ENCODE results near the gene C1orf50.

GRCh38 chr1:42682899-42683385, 724 bp downstream of the YBX1 start:
- PRO-cap = bidirectional peak, plus-strand start at chr1:42683075, minus-strand start at chr1:42683085; bidirectional peak, plus-strand start at chr1:42683318, minus-strand start at chr1:42683287

DNA sequence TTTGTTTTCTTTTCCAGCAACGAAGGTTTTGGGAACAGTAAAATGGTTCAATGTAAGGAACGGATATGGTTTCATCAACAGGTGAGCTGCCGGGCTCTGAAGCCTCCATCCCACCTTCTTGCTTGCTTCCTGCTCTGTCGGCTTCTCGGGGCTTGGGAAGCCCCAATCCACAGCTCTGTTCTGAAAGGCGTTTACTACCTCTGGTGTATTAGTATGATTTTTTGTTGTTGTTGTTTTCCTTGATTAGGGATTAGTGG, 1.1 kb downstream of the YBX1 start:
- PRO-cap = no peak

- PRO-cap = no peak
These were observed 10.2 kb downstream of the YBX1 start for GRCh38 chr1:42692375-42692799.

DNA sequence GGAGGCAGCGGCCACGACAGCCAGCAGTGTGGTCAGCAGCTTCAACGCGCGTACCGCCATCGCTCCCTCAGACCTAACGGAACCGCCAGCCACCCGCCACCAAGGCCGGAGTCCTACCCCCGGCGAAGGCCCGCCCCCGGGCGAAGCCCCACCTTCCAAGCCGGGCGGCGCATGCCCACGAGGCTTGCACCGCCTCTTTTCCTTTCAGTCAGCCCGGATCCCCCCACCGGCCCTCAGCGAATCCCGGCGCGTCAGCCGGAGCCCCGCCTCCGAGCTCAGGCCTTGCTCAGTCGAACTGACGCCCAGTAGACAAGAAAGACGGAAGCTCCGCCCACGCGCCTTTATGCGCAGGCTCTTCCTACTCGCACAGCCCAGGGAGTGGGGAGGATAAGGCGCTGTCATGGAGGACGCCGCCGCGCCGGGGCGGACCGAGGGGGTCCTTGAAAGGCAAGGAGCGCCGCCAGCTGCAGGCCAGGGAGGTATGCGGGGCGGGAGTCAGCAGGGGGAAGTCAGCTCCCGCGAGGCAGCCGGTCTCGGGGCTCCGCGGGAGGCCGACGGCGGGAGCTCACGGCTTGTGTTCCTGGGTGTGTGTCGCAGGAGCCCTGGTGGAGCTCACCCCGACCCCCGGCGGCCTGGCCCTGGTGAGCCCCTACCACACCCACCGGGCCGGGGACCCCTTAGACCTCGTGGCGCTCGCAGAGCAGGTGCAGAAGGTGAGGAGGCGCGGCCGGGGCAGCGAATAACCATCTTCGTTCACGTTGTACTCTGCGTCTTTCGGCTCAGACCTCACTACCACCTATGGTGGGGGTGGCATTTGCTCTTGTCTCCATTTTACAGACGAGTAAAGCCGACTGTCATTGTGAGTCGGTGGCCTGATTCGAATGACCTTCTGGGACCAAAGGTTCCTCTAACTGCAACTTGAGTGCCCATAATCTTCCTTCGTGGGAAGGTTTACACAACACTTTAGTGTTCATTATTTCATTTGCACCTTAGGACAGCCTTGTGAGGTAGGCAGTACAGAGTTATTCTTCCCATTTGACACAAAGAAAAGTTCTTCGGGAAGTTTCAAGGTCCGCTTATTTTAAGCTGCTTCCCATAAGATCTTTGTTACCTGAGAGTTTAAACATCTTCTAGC, at the start of gene C1orf50:
C1orf50 (plus strand) TSS at position 338 of the 1,135 bp plus-strand sequence.
- PRO-cap = bidirectional peak, plus-strand start at position 377 of the sequence, minus-strand start at position 75 of the sequence; bidirectional peak, plus-strand start at position 482 of the sequence, minus-strand start at position 511 of the sequence

- PRO-cap = no peak
These were observed 3.2 kb upstream of the ZNF691 start for GRCh38 chr1:42843056-42843769.

GRCh38 chr1:42845759-42846499, 484 bp upstream of the ZNF691 start:
- PRO-cap = bidirectional peak, plus-strand start at chr1:42846634, minus-strand start at chr1:42846414

- PRO-cap = bidirectional peak, plus-strand start at chr1:42923547, minus-strand start at chr1:42923325
These were observed 35.8 kb downstream of the SLC2A1 start for GRCh38 chr1:42922782-42923408.

- PRO-cap = no peak
These were observed 20.6 kb downstream of the SLC2A1 start for GRCh38 chr1:42937764-42938725.

DNA sequence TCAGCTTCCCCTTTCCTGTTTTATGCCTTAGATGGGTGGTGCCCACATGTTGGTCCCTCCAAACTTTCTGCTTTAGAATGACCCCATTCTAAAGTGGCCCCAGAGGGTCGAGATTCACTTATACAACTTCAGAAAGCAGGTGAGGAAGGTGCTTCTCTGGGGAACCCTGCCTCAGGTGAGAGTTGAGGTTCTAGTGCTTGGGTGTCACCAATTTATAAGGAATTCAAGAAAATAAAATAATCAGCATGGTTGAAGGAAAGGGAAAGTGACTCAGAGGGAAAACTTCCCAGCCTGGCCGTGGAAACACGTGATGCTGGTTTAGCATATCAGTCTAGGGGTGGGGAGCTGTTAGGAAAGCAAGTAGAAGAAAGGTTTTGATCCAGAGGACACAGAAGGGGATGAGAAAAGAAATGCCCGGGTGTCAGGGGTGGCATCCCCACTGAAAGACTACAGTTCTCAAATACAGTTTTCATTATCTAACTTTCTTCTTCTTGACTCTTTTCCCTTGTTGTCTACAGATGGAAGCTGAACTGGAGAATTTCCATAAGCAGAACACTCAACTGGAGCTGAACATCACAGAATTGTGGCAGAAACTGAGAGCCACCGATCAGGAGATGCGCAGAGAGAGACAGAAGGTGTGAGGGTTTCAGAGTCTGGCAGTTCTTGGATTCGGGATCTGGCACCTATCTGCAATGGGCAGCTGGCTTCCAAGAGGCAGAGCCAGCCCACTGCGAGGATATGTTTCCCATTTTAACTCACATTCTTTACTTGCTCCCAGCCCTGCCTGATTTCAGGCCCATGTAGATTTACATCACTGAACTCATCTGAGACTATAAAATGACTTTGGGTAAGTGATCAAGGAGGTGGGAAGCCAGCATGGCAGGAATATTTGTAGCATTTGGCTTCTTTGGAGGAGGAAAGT, 37.5 kb upstream of the TMEM125 start:
- PRO-cap = no peak

GRCh38 chr1:43365898-43366729, 1.7 kb downstream of the ELOVL1 start:
- PRO-cap = unidirectional peak, minus-strand start at chr1:43366349

DNA sequence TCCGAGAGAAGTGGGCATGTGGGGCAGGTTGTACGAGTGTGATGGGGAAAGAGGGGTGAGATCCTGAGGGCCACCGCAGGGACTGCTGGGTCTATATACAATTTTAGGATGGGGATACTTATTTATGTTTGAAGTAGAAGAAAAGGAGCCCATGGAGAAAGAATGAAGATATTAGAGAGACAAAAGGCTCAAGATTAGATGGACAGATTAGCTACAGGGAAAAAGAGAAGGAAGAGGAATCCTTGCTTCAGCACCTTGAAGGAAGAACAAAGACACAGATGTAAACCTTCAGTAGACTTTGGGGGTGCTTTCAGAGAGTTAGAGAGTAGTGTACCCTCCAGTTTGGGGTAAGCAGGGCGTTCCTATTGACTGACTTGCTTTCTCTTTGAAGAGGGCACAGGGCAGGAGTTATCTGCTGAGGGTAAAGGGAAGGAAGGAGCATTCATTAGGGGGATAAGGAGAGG, 19.3 kb downstream of the SZT2 start:
- PRO-cap = no peak

DNA sequence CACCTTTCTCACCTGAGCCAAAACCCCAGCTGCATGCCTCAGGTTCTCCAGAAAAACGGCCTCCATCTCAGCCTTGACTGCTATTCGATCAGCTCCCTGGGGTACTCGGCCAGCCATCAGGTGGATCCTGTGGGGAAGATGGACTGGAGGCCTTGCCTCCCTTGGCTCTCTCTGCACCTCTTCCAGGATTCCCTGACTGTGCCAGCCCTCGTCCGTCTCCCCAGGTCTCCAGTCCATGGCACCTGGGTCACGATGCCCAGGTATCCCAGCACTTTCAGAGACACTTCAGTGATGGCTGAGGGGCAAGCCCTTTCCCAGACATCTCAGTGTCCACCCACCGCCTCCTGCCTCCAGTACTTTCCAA, 1.6 kb downstream of the HYI start:
- PRO-cap = no peak

DNA sequence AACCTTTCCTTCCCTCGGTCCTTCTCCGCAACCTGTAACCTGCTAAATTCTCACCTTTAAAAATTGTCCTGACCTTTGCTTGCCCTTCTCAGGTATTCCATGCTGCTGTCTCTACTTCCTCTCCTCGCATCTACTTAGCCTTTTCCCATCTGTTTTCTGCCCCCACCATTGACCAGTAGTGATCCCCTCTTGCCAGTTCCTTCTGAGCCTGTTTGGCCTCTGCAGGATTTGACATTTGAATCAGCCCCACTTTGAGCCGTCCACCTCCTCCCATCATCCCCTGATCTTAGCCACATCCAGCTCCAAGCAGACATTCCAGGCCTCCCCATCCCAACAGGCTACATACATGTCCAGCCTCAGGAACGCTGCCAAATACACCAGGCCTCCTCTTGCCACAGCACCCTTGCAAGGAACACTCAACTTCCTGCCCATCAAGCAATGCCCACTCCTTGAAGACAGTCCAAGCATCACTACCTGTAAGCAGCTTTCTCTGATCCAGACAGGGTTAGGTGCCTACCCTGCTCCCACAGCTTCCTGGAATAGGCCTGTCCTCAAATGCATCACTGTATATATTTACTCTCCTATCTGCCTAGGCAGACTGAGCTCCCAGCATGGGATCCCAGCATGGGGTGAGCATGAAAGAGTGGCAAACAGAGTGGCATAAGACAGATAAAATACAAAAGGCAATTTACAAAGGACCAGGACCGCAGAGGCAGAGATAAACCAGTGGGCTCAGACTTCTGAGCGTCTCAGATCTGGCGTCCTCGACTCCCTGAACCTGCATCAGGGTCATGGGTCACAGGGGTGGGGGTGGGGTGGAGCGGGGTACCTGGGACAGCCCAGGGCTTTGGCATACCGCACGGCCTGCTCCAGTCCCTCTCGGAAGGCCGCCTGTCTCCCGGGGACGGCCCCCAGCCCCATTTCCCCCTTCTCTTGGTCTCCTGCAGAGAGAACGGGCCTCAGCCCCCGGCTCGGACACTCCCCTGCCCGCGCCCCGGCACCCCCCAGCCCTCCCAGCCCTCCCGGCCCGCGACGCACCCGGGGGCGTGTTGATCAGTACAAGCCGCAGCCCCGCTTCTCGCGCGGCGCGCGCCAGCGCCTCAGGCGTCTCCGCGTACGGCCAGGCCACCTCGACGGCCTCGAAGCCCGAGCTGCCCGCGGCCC, 792 bp downstream of the HYI start:
- PRO-cap = bidirectional peak, plus-strand start at position 1,095 of the sequence, minus-strand start at position 1,109 of the sequence

GRCh38 chr1:43529214-43529503, 1.5 kb upstream of the PTPRF start:
- PRO-cap = no peak

- PRO-cap = no peak
These were observed 54.3 kb upstream of the KDM4A start for GRCh38 chr1:43595556-43596172.

GRCh38 chr1:43603393-43604394, 46.3 kb upstream of the KDM4A start:
- PRO-cap = no peak

DNA sequence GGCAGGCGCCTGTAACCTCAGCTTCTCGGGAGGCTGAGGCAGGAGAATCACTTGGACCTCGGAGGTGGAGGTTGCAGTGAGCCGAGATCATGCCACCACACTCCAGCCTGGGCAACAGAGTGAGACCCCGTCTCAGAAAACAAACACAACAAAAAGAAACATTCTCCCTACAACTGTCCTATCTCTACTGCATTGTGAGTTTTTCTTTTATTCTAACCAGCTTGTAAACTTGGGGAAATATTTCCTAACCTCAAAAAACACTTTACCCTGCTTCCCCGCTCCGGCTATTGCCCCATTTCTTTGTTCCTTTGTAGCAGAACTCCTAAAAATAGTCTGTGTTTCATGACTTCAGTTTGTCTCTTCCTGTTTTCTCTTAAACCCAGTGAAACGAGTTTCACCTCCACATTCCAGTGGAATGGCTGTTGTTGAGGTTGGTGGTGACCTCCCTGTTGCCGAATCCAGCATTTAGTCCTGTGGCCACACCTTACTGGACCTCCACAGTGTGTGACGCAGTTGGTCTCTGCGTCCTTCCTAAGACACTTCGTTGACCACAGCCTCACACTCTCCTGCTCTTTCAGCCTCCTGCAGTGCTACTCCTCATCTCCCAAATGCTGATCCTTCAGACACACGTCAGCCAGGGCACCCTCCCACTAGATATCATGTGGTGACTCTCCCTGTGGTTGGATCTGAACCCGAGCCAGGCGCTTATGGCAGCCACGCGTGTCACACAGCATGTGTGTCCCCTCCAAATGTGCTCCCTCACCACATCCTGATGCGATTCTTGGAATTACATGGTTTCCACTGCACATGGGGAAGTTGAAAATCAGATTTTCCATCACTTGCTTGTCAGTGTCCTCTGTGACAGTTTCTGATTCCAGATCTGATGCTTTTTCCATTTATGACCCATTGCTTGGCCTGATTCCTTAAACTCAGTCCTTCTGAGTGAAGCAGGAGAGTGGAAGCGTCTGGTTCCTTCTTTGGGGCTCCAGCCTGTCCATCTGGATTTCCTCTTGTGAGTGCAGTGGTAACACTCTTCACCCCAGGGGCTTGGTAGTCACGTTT, 99.2 kb upstream of the ARTN start:
- PRO-cap = no peak

DNA sequence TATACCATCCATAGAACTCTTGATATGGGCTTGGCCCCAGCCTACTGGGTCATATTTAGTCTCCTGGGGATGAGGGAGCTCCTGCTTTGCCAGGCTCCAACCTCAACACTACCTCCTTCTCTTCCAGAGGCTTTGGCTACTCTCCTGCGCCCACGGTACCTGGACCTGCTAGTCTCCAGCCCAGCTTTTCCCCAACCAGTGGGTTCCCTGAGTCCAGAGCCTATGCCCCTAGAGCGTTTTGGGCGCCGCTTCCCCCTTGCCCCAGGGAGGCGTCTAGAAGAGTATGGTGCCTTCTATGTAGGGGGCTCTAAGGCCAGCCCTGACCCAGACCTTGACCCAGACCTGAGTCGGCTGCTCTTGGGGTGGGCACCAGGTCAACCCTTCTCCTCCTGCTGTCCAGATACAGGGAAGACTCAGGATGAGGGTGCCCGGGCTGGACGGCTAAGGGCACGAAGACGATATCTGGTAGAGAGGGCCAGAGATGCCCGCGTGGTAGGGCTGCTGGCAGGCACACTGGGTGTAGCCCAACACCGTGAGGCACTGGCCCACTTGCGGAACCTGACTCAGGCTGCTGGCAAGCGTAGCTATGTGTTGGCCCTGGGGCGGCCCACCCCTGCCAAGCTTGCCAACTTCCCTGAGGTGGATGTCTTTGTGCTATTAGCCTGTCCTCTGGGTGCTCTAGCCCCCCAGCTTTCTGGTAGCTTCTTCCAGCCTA, 1.6 kb downstream of the DPH2 start:
- PRO-cap = no peak

- PRO-cap = unidirectional peak, minus-strand start at chr1:43975262; unidirectional peak, minus-strand start at chr1:43975458
These were observed 441 bp downstream of the ATP6V0B start for GRCh38 chr1:43975090-43975711.

DNA sequence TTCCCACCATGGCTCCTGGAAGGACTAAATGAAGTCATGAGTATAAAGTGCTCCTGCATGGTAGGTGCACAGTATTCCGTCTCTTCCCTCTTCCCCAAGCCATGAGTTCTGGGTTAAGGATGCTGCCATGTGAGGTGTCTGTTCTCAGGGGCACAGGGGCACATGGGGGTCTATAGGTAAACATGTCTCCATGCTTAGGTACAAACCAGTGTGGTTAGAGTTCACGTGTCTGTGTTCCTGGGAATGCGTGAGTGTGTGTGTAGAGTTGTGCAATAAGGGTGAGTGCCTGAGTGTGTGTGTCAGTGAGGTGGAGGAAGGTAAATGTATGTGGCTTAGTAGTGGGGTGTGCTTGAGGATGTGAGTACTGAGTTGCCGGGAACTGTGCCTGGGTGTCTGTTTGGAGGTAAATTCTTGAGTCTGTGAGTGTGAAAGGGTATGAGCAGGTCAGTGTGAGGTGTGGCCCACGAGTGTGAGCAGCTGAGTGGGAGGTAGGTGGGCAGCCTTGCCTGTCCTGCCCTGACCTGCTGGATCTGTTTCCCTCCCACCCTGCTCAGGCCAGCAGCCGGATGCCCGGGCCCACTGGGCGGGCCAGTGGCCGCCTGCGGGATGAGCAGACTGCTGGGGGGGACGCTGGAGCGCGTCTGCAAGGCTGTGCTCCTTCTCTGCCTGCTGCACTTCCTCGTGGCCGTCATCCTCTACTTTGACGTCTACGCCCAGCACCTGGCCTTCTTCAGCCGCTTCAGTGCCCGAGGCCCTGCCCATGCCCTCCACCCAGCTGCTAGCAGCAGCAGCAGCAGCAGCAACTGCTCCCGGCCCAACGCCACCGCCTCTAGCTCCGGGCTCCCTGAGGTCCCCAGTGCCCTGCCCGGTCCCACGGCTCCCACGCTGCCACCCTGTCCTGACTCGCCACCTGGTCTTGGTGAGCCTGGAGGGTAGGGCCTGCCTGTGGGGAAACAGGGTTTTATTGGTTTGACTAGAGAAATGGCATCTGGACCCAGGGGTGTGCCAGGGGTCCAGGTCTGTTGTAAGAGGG, 1.9 kb downstream of the B4GALT2 start:
- PRO-cap = no peak